Ileum (tissue), 1 donor: ENCODE measurements around a stretch of chr2.

DNA sequence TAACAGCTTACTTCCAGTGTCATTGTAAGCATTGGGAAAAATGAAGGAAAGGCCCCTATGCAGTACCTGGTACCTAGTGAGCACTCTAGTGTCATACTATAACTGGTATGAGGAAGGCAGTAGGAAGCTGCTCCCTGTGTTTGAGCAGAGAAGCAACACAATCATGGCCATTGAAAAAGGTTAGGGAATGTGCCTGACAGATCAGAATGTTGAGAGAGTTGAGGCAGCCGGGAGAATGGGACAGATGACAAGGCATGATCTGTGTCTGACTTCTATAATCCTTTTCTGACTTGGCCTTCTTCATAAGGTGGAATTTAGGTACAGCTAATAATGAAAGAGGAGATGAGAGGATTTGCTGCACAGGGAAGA lies 52.3 kb downstream of the CCDC85A start:
- PRO-cap = no peak

DNA sequence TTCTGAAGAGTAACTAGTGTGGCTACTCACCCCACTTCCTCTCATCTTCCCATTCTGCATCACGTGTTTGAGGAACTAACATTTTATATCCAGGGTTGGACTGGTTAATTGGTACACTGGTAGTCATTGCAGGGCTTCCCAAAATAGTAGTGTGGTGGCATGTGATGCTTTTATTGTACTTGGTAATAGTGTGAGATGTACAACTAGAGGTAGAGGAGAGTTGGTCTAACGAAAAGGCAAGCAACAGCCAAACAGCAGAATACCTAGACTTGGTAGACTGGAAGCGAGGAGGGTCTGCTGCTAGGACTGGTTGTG lies 9.9 kb downstream of the VRK2 start:
- PRO-cap = no peak

DNA sequence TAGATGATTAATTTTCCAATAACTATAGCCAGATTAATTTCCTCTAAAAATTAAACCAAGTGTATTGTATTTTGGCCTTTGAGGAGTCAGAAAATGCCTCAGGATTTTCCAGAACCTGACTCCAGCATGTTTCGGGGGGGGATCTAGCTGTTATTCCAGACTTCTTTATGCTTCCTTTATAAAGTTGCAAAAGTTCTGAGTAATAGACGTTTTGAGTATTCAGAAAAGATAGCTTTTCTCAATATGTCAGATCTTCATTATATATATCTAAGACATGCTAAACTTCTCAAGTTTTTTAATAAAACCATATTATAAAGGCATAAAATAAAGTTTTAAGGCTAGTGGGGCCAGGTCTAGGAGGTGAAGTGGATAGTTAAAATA lies 270.5 kb upstream of the FANCL start:
- PRO-cap = no peak

GRCh38 chr2:60083870-60084438 lies 469.5 kb downstream of the BCL11A start:
- PRO-cap = no peak

GRCh38 chr2:60317813-60318446 lies 235.5 kb downstream of the BCL11A start:
- PRO-cap = no peak

DNA sequence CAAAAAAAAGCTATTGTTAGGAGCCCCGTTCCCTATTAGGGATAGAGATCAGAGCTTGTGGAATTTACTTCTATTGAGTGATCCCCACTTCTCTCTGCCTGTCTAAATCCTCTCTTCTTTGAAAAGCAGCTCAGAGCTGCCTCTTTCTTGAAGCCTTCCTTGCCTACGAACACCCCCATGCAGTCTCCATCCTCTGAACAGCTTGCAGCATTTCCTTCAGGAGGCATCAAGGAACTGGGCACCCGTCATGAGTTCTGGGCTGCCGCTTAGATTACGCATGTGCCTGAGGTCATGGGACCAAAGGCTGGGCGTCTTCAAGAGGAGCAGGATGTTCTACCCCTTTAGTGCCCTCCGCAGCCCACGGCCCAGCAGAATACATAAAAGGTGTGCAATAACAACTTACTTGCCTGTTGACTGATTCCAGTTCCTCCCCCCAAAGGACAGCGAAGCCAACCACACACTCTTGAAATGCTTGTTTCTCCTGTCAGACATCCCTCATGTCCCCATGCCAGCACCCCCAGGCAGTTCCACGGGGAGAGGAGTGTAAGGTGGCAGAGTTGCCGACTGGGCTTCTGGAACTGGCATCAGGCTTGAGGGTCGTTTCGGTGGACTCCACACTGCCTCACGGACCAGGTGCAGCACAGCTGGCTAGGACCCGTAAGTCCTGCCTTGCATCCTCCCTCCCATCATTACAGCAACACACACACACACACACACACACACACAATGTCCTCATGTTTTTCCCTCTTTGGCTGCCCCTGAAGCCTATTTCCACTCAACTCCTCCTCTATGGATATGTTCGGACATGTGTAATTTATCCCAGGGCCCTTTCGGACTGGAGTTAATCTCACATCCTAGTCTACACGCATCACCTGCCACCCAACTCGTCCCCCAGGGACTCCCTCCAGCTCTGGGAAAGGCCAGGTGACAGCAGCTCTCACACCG lies 200.9 kb downstream of the BCL11A start:
- PRO-cap = no peak

DNA sequence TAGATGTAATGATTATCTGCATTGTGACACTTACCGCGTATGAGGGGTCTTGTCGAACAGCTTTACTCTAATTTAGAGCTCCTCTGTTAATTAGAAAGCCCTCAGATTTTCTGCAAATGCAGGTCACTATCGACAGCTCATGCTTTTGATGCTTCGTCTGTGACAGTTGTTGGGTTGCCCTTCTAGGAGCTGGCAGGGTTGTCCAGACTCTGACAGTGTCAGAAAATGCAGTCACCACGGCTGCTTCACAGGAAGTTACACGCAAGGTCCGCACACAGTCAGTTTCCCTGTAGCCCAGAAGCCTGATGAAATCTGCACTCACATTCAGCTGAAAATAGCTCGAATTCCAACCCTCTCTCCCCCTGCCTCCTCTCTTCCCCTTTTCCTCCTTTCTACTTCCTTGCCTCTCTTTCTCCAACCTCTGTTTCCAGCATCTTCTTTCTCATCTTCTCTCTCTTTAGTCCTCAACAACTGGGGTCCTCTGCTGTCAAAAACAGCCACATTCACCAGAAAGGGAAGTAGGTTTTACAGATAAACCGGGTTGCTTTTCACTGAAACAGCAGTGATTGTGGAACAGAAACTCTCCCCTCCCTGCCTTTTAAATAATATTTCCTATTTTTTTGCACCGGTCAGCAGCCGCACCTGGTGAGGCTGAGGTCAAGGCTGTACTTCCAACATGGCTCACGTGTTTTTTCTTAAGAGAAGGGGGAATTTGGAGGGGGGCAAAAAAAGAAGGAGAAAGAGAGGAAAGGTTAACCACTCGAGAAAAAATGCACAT lies 69.3 kb downstream of the BCL11A start:
- PRO-cap = no peak

GRCh38 chr2:60531762-60532359 lies 21.6 kb downstream of the BCL11A start:
- PRO-cap = unidirectional peak, minus-strand start at chr2:60532031

GRCh38 chr2:60554259-60554620 lies 786 bp upstream of the BCL11A start:
- PRO-cap = no peak

DNA sequence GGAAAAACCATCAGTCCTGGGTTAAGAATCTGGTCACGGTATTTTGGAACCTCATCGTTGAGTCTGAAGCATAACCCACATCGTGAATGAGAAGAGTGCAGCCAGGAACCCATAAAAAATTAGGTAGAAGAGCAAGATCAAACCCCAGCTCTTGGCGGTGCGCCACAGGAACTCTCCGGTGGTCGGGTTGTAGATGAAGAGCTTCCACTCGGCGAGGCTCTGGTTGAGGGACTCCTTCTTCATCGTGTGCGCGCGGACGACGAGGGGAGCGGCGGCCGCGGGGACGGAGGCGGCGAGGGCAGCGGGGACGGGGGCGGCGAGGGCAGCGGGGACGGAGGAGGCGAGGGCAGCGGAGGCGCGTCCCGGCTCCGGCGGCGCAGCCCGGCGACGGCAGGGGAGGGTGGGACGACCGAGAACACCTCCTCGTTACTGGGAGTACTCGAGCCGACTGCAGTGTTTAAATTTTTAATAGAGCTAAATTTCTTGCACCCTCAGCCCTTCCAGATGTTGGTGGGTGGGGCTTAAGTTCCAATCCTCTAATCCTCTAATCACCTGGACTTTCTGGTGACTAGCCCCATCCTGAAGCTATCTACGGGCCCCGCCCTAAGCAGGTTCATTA lies 20.5 kb upstream of the PAPOLG start:
- PRO-cap = unidirectional peak, minus-strand start at position 450 of the sequence

DNA sequence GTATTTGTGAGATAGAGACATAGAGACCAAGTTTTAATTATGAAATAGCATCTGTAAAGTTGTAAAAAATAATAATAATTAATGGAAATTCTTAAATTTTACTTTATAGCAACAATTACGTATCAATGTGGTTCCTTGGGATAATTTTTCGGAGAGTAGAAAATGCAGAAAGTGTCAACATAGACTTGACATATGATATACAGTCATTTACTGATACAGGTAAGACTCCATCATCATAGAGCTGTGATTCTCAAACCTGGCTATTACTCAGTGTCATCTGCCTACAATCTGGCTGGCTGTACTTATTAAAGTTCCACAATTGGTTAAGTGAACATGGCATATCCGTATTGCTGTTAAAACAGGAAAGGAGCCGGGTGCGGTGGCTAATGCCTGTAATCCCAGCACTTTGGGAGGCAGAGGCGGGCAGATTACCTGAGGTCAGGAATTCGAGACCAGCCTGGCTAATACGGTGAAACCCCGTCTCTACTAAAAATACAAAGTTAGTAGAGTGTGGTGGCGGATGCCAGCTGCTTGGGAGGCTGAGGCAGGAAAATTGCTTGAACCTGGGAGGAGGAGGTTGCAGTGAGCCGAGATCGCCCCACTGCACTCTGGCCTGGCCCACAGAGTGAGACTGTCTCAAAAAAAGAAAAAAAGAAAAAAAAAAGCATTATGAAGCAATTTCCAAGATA lies 31.5 kb downstream of the PAPOLG start:
- PRO-cap = no peak

DNA sequence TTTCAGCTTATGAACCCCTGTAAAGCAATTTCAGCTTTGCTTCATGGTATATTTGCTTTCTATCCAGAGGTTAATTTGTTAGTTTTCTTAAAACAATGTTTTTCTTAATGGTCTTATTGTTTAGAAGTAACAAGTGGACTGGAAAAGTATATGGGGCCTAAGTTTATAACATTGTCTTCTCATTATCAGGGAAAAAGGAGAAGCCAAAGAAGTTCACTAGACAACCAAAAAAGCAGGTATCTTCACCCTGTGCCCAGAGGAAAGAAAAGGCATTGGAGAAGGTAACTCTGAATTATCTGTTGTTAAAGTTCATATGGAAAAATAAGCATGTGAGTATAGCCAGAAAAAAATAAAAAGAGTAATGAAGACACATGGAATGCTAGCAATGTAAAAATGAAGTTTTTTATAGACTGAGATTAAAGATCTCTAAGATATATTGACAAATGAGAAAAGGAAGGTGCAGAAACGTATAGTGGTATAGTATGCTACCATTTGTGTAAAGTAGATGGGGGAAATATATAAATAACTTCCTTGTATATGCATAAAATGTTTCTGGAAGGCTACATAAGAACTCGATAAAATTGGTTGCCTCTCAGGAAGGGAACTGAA lies 46.1 kb upstream of the C2orf74 start:
- PRO-cap = no peak

DNA sequence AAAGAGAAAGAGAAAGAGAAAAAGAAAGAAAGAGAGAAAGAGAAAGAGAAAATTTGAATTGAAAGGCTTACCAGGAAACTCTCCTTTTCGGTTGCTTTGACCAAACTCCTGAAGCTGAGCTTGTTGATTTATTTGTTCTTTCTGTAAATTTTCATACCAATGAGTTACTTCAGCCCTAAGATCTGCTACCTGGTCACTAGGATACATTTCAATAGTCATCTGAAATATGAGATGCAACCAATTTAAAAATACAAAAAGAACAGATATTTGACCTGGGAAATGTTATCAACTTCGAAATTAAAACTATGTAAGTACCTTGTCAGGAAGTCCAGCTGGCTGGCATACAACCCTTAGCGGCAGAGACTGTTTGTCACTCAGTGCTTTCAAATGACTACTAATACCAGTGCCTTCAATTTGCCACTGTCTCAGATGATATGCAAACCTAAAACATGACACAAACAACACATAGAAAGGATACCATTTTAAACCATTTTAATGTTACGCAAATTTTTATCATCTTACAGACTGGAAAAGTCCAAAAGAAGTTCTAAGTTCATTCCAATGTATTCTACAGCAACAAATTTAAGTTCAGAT lies 149.6 kb downstream of the C2orf74 start:
- PRO-cap = no peak

- PRO-cap = no peak
Observed at GRCh38 chr2:61350211-61350591, 120.7 kb downstream of the USP34 start.

DNA sequence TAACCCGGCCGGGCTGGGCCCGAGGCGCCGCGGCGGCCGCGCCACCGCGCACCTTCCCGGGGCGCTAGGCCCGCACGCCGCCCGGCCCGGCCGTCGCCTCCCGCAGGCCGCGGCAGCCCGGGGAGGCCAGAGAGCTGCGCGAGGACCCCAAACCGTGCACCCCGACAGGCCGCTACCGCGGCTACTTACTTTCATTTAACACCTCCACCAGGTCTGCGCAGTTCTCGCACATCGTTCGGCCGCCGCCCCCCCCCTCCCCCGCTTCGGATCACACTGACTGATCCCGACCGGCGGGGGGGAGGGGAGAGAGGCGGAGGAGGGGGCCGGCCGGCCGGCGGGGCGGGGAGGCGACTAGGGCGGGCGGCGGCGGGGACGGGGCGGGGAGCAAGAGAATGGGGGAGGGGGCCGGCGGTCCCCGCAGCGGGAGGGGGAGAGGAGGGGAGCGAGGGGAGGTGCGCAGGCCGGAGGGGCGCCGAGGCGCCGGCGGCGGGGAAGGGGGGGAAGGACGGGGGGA lies 369 bp downstream of the USP34 start:
- PRO-cap = bidirectional peak, plus-strand start at position 387 of the sequence, minus-strand start at position 255 of the sequence

- PRO-cap = no peak
Observed at GRCh38 chr2:61471884-61472340, 1.0 kb upstream of the USP34 start.

DNA sequence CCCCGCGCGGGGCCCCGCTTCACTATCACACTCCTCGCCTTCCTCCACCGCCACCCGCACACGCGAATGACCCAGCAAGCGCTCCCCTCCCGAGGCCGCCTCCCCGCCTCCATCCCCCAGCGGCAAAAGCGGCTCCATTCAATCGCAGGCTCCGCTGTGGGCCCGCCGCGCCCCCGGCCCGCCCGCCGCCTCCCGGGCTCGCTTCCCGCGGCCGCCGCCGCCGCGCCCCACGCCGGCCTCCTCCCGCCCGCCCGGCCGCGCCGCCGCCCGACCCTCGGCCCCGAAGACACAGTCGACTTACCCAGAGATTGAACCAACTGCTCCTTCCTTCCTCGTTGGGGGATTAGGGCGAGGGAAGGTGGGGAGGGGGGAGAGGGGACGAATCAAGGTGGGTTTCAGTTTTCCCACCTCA lies 889 bp downstream of the XPO1 start:
- PRO-cap = bidirectional peak, plus-strand start at position 295 of the sequence, minus-strand start at position 290 of the sequence

DNA sequence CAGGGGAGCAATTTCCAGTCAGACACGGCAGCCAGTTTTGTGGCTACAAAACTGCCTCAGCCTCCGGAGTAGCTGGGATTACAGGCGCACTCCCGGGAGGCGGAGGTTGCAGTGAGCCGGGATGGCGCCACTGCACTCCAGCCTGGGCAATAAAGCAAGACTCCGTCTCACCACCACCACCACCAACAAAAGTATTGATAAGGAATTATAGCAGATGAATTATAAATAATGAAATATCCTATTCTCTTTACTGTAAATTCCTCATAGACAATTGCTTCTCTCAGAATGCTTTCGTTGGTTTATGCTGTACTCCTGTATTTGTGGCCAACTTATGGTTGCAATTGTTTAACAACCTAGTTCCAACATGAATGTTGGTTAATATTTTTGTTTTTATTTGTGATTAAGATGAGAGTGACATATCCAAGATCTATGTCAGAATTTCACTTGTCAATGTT lies 1.5 kb upstream of the FAM161A start:
- PRO-cap = no peak

DNA sequence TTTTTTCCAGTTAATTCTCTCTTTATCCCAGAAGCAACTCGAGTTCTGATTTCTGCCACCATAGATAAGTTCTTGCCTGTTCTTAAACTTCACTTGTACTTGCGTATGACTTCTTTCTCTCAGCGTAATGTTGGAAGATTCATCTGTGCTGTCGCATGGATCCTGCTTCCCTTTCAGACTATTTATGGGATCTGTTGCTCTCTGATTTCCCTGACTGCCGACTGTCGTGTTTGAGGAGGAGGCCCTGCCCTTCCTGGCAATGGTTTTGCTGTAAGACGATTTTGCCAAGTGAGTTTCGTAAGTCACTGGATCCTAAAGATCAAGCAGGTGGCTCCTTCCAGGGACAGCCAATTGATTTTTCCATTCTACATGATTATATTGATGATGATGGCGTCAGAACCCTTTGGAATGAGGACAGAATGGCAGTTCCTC lies 8.7 kb upstream of the B3GNT2 start:
- PRO-cap = no peak

DNA sequence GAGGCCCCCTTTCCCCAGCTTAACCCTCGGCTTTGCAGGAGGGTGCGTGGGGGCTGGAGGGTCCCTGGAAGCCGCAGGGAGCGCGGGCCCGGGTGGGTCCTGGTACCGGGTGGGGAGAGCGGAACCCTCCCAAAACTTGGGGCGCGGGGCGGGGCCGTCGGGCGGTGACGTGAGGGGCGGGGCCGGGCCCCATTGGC lies 158 bp upstream of the B3GNT2 start:
- PRO-cap = bidirectional peak, plus-strand start outside the sequence, minus-strand start at position 120 of the sequence